Metastatic Breast Carcinoma in the Ovary (tissue), 3 donors: ENCODE measurements around the genes GCLC and HMGCLL1.

DNA sequence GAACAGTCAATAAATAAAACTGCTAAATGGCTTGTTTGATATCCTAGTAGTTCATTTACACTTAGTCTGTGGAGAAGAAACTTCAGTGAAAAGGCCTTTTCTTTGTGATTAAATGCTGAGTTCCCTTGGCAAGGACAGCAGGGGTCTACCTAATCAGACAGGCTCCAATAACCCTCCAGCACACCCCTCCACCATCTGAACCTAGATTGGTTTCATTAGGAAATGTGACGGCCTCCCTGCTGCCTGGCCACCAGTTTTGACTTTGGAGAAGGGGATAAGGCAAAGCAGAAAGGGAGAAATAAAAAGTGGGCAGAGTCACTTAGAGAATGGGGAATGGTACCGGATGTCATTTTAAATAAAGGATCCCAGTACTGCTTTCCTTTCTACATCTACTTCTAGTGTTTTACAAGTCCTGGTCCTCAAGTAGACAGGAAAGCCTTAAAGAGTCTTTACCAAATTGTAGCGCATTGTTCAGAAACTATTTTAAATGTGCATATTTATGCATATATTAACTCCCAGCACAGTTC is 1.4 kb downstream of the CILK1 start:
- PRO-cap, 3 experiments, result no peak in any of the 3 experiments

GRCh38 chr6:53067884-53068676 is 2.9 kb downstream of the FBXO9 start:
- PRO-cap, 3 experiments, result no peak in any of the 3 experiments

- PRO-cap, 3 experiments, result no peak in any of the 3 experiments
These were observed 92.1 kb upstream of the GCM1 start for GRCh38 chr6:53240736-53241193.

DNA sequence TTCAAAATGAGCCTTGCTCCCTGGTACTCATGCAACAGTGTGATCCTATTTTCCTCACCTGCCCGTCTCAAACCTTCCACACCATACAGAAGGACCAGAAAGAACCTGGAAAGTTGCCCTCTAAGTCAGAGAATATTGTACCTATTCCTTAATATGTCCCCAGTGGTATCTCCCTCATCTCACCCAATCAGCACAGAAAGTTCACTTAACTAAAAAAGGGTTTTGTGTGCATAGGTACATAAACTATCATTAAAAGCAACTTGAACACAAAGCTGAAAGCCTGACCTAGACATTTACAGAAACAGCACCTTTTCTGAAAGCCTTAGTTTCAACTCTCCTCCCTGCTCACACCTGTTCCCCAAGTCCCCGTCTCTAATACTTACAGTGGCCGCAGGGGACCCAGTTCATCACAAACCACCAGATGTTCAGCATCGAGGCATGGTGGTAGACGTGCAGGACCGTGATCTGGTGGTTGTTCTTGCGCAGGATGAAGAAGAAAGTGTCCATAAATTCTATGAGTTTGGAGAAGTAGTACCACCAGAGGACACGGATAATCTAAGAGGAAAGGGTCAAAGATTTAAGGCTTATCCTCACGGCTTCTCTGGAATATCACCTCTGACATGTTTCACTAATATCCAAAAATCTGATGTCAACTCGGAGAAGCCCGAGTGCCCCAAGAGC is 73.9 kb downstream of the ELOVL5 start:
- PRO-cap, 3 experiments, result no peak in any of the 3 experiments

GRCh38 chr6:53303657-53304398 is 44.9 kb downstream of the ELOVL5 start:
- PRO-cap, 3 experiments, result peak in 1 of 3 experiments; most common minus-strand start chr6:53303941 (in 1)

GRCh38 chr6:53541890-53542286 is 3.0 kb downstream of the GCLC start:
- PRO-cap, 3 experiments, result no peak in any of the 3 experiments

DNA sequence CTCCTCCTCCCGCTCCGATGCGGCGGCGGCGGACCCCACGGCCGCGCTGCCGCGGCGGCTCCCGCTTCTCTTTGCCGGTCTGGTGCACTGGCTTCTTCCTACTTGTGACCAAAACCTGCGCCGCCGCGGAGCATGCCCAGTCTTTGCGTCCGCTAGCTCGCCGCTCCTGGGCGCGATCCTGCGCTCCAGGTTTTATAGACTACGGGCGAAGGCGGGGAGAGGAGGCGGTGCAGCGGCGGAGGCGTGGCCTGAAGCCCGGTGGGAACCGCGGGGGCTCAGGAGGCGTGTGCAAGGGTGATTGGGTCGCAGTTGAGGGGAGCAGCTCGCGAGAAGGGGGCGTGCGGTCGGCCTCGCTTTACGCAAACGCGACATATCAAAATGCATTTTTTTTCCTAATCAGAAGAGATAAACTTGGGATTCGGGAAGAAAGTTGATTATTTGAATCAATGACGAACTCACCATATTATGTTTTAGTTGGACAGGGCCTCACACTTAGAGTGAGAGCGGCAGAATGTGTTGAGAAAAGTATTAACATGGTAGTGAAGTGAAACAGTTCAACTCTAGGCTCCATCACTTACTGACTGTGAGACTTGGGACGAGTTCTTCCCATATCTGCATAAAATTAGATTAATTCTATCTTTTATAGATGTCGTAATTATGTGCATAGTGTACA is at the start of gene GCLC:
GCLC (minus strand) TSS at position 168 of the 673 bp plus-strand sequence.
- PRO-cap, 3 experiments, result peak in 3 of 3 experiments; most common plus-strand start position 291 of the sequence (in 1); most common minus-strand start position 81 of the sequence (in 3)

DNA sequence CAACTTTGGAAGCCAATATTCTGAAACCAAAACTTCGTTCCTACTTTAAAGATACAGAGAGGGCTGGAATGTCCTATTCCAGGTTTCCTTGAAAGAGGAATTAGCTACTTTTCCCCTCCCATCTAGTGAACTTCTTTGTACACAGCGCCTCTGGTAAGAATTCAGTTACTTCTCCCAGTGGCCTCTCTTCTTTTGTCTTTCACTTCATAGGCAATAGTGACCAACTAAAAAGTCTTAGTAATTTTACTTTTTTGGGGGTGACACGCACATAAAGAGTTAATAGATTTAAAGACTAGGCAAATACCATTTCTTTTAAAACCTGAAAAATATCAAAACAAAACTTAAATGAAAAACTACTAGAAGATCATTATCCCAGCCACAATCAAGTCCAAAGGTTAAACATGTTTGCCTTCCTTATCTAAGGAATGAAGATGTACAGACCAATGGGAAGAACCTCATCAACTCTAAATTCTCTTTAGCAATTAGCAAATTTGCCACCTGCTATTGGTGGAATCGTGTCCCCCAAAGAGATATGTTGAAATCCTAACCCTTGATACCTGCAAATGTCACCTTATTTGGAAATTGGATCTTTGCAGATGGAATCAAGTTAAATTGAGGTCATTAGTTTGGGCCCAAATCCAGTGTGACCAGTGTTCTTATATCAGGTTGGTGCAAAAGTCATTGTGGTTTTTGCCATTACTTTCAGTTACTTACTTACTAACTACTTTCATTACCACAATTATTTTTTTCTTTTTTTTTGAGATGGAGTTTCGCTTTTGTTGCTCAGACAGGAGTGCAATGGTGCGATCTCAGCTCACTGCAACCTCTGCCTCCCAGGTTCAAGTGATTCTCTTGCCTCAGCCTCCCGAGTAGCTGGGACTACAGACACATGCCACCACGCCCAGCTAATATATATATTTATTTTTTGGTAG is 31.5 kb downstream of the KLHL31 start:
- PRO-cap, 3 experiments, result no peak in any of the 3 experiments

GRCh38 chr6:53662392-53662853 is 3.1 kb downstream of the KLHL31 start:
- PRO-cap, 3 experiments, result no peak in any of the 3 experiments

DNA sequence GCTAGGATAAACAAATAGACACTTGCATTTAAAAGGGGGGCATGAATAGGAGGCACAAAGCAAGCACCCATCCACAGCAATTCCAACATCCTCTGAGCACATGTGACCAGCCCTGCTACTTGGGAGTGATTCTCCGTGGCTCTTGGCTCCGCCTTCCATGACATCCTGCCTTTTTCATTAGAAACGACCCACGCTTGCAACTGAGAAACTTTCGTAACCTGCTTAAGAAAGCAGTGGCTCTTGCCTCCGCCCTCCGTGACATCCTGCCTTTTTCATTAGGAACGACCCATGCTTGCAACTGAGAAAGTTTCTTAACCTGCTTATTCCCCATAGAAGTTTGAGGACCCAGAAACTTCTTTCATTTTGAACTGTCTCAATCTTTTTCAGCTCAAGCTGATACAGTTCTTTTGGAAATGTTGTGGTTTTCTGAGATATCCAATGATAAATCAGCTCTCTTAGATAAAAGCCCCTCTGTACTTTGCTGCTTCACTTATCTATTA is 53.3 kb upstream of the LRRC1 start:
- PRO-cap, 3 experiments, result no peak in any of the 3 experiments

DNA sequence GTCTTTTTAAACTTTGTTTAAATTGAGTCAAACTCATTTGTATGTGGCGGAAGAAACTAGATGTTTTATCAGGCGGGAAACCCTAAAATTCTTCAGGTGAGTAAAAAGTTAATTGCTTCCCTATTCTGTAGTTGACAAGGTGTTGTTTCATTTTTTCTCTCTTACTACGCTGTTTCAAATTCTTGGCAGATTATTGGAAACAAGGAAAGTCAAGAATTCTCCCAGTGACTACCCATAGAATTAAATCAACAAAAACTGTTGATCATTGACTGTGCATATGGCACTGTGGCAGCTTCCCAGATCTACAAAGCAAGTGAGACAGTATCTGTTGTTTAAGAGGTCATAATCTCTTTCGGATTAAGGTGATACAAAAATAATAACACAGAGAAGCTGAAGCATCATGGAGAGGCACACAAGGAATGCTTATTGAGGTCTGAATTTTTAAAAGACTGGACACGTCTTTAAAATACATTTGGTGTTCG is 2.1 kb upstream of the LRRC1 start:
- PRO-cap, 3 experiments, result no peak in any of the 3 experiments

- PRO-cap, 3 experiments, result no peak in any of the 3 experiments
These were observed 30.6 kb downstream of the LRRC1 start for GRCh38 chr6:53825485-53825821.

DNA sequence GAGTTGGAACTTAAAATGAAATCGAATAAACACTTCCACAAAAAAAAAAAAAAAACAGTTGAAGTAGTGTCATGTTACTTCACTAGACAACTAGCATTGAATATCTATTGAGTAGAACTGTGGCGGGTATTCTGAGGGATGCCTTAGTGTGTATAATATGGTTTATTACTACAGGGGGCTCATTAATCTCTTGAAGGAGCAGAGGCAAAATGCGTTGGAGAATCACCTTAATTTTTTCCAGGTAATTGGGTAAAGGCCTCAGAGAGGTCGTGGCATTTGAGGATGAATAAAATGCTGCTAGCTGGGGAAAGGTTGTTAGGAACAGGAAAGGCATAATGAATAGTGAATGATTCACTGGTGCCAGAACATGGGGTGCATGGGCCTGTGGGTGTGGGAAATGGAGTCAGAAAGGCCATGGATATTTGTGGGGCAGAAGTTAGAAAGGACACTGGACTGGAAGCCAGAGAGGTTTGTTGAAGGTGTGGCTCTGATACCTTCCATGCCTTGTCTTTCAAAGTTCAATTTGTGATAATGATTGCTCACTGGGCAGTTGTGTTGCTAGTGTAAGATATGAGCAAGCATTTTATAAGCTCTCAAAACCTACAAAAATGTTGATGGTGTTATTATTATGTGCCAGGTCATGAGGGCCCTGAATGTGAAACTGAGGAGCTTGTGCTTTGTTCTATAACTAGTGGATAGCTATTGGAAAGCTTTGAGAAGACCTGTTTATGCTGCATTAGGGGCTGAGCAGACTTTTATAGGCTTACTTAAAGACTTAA is 32.7 kb downstream of the LRRC1 start:
- PRO-cap, 3 experiments, result no peak in any of the 3 experiments

DNA sequence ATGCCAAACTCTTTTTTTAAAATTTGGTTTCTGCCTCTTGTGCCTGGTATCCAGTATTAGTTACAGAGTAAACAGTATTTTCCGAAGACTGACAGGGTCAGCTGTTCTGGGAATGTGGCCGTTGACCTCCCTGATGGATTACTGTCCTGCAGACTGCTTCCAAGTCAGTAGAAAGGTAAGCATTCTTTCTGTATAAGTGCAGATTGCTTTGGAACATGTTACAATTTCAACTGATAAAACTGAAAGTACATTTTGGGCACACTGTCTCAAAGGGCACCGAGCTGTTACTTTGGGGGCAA is 100.4 kb upstream of the MLIP start:
- PRO-cap, 3 experiments, result no peak in any of the 3 experiments

GRCh38 chr6:54019856-54020213 is 91.4 kb upstream of the MLIP start:
- PRO-cap, 3 experiments, result no peak in any of the 3 experiments

GRCh38 chr6:54037485-54037869 is 73.8 kb upstream of the MLIP start:
- PRO-cap, 3 experiments, result no peak in any of the 3 experiments

DNA sequence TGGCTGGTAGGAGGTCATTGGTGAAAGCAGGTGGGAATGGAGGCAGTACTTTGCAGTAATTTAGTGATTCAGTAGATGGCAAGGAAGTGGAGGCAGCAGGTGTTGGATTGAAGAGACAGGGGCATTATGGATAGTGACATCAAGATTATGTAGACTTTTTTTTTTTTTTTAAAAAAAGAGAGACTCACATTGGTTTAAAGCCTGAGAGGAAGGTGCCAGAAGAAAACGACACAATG is 1.2 kb upstream of the TINAG start:
- PRO-cap, 3 experiments, result no peak in any of the 3 experiments

DNA sequence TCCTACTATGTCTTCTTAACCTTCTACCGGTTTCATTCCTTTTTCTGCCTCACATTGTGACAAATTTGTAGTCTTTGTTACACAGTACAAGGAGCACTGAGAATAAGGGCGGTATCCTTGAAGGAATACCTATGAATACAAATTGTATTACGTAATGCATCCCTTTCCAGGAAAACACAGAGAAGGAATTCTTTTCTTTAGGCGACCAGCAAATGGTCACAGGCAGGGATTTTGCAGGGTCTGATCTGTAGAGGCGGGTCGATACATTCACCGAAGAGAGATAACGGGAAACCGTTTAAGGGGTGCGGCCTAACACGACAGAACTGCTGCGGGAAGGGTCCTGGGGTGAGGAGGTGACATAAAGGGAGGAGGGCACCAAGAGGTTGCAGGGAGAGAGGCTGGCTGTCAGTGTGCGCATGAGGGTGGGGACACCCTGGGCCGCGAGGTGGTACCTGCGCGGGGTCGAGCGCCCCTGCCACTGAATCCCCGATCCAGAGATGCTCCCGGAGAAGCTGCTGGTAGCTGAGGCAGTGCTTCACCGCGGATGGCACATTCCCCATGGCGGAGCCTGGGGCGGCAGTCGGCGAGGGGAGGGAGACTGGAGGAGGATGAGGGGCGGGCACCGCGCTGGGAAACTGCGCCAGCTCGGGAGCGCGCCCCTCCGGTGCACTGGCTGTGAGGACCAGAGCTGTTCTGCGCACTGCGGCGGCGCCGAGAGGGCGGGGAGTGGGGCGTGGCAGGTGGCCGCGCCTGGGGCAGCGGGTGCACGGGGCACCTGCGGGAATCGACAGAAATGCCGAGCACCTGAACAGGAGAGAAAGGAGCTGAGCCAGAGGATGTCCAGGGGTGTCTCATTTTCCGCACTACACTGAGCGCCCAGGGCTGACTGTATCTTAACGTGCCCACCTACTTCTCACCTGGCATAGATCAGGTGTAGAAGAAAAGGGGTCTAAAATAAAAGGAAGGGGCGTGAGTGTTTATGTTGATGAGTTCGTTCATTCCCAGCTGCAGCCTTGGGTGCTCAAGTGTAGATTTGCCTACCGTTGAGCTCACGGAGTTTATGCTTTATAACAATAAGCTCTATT is at the start of gene HMGCLL1:
HMGCLL1 (minus strand) TSS at position 697 of the 1,085 bp plus-strand sequence.
- PRO-cap, 3 experiments, result peak in 2 of 3 experiments; most common plus-strand start position 711 of the sequence (in 1); most common minus-strand start position 677 of the sequence (in 2)

DNA sequence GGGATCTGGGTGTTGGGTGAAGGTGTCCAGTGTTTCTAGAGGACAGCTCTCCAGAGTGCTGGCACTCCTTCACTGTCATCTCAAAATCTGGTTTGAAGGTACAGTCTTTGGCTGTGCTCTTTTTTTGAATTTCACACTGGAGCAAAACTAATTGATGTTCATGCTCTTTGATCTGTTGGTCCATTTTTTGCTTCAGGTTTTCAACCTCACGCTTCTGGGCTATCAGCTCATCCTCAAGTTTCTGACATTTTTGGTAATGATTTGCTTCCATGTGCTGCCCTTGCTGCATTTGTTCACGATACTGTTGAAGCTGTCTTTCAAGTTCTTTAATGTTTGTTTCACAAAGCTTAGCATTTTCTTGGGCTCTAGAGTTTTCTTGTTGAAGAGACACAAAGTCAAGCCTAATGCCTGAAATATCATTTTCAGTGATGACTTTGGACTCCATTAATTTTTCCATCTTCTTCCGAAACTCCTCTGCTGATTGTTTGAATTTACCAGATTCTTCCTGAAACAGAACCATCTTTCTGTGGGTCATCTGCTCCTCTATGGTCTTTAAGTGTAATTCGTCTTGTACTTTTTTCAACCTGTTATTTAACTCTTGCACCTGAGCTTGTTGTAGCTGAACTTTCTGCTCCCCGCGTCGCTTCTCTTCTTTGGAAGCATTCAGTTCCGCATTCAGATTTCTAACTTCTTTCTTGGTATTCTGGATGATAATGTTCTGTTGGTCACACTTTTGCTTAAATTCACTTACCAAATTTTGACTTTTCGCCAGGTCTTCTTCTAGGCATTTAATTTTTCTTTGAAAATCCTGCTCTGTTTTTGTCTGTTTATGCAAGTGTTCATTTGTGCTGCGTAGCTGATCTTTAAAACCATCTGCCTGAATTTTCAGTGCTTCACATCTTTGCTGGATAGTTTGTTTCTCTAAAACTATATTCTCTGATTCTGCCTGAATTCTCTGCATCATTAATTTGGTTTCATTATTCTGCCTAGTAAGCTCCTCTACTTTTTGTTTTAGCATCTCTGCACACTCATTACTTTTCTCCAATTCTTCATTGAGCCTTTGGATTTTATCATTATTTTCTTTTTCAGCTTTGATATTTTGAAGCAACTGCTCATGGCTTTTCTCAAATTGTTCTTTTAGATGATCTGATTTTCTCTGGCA is 335.9 kb downstream of the DST start:
- PRO-cap, 3 experiments, result no peak in any of the 3 experiments

GRCh38 chr6:56642170-56643075 is 312.2 kb downstream of the DST start:
- PRO-cap, 3 experiments, result no peak in any of the 3 experiments